HTR-8/SVneo (cell line): ENCODE data around the genes CENPE and NPNT.

GRCh38 chr4:102442138-102442551, 59.0 kb upstream of the NFKB1 start:
- RRBS = no CpG with 5 or more reads among the region's 5 CpGs

- RRBS = no CpG with 5 or more reads among the region's 10 CpGs
Observed at GRCh38 chr4:102500018-102500734, 983 bp upstream of the NFKB1 start.

- RRBS = no CpG with 5 or more reads among the region's 4 CpGs
Observed at GRCh38 chr4:102541303-102541827, 40.2 kb downstream of the NFKB1 start.

- RRBS = no CpG with 5 or more reads among the region's 8 CpGs
Observed at GRCh38 chr4:102584488-102585221, 83.5 kb downstream of the NFKB1 start.

DNA sequence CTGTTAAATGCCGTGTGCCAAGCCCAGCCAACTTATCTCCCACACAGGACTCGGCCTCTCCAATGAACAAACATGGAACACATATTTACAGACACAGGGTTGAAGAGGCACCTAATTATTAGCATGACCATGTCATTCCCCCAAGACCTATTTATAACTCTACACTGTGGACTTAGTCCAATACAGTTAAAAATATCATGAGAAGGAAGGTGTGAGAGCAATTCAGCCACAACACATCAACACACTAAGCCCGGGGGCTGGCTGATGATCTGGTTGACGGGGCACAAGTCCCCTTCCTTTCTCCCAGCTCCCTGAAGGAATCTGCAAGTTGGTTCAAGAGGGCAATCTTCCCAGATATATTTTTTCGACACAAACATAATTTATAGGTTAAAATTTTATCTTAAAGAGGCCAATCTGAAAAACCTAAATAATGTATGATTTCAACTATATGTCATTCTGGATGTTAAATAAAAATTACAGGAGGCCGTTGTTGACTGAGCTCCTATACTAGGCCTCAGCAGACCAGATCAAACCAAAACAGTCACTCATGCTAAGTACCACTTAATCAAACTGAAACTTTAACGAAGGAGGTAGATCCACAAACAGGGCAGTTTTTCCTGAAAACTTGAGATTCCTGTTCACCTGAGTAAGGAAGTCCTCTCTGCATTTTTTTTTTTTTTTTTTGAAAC, 27.9 kb downstream of the MANBA start:
- RRBS = no CpG with 5 or more reads among the region's 7 CpGs

DNA sequence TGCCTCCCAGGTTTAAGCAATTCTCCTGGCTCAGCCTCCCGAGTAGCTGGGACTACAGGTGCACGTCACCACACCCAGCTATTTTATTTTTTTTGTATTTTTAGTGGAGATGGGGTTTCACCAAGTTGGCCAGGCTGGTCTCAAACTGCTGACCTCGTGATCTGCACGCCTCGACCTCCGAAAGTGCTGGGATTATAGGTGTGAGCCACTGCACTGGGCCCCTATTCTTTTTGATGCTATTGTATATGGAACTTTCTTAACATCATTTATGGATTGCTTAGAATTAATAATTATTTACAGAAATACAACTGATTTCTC, 29.9 kb upstream of the MANBA start:
- RRBS = no CpG with 5 or more reads among the region's 6 CpGs

GRCh38 chr4:102806247-102807251, 20.8 kb downstream of the UBE2D3 start:
- RRBS = no CpG with 5 or more reads among the region's 7 CpGs

- RRBS = no CpG with 5 or more reads among the region's 6 CpGs
Observed at GRCh38 chr4:102808765-102809534, 18.4 kb downstream of the UBE2D3 start.

- RRBS = no CpG with 5 or more reads among the region's 2 CpGs
Observed at GRCh38 chr4:102815544-102815954, 11.8 kb downstream of the UBE2D3 start.

DNA sequence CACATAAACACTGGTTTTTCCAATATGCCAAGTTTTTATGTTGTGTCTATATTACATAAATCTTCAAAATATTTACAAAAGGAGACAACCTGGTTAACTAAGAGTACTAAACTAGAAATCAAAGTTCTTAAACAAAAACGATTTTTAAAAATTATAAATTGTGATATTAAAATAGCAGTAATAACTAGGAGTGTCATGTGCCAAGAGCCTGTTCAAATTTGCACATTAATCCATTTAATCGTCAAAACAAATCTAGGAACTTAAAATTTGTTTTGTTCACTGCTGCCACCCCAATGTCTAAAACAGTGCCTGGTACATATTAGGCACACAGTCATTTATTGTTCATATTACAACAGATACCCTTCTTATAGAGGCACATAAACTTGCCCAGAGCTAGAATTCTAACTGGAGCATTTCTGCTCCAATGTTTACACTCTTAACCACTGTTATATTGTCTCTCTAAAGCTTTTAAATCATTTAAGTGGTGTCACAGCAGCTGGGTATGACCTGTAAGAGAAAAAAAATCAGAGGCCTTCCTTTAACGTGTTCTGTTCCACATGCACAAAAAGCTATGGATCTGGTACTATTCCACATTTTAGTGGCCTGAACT, 3.1 kb downstream of the UBE2D3 start:
- RRBS = no CpG with 5 or more reads among the region's 3 CpGs

- RRBS = no CpG with 5 or more reads among the region's 12 CpGs
Observed at GRCh38 chr4:102826459-102826635, 1.0 kb downstream of the UBE2D3 start.

GRCh38 chr4:102867603-102867917, 1.2 kb upstream of the CISD2 start:
- RRBS = no CpG with 5 or more reads among the region's 7 CpGs

DNA sequence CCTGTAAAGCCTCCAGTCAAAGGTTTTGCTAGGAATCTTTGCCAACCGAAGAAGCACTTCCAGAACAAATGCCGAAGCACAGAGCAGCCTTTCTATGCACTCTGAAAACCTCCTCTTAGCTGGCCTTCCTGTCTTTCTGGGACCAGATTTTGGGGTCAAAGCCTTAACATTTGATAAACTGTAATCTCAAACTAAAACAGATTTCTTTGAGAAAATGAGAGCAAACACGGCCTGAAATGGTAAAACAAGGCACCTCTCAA, 534 bp downstream of the BDH2 start:
- RRBS = no CpG with 5 or more reads among the region's 3 CpGs

- RRBS = 4% methylated on average over 5 of the region's 55 CpGs
Observed at GRCh38 chr4:103197655-103198805, at the start of gene CENPE. Gene CENPE, minus strand, starts transcription at chr4:103198343.

- RRBS = no CpG with 5 or more reads among the region's 5 CpGs
Observed at GRCh38 chr4:104500523-104500953, 5.8 kb upstream of the CXXC4 start.

GRCh38 chr4:104593292-104593594, 98.5 kb upstream of the CXXC4 start:
- RRBS = no CpG with 5 or more reads among the region's 1 CpG

DNA sequence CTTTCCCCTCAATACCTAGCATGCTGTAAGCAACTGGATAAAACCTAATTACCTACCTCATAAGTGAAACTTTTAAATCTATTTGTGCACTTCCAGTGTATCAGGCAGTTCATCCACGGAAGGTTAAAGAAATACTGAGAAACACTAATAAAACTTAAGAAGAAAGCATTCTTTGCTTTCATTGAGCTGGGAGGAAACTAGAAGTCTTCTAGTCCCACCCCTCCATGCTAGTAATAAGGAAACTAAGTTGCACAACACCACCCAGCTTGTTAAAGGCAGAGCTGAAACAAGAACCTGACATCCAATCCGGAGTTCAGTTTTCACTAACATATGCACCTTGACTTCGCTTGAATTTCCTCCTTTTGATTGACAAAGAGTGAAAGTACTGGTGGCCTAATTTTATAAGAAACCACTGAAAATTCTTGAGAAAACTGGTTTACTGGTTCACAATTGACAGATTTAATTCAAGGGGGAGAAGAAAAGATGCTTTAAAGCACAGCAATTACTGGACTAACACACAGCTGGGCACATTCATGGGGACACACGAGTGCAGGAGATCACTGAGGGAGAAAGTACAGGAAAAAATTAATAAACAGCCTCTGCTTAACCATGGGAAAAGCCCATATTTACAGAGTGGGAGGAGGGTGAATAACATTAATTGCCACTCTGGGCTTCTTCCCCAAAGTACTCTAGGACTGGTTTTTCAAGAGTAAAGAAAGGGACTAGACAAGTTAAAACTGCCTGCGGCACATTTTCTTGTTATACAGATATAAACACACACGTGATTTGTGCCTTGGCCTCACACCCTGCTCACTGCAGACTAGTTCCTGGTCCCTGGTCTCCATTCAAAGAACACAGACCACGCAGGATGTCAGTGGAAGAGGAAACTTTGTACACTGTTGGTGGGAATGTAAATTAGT, 179.9 kb upstream of the TET2 start:
- RRBS = no CpG with 5 or more reads among the region's 7 CpGs

DNA sequence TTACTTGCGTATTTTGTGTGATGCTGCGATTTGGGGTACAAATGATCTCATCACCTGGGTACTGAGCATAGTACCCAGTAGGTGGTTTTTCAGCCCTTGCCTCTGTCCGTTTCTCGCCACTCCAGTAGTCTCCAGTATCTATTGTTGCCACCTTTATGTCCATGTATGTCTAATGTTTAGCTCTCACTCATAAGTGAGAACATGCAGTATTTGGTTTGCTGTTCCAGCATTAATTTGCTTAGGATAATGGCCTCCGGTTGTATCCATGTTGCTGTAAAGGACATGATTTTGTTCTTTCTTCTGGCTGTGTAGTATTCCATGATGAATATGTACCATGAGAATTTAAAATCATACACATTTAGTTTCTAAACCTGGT, 1.8 kb downstream of the ARHGEF38 start:
- RRBS = no CpG with 5 or more reads among the region's 5 CpGs

DNA sequence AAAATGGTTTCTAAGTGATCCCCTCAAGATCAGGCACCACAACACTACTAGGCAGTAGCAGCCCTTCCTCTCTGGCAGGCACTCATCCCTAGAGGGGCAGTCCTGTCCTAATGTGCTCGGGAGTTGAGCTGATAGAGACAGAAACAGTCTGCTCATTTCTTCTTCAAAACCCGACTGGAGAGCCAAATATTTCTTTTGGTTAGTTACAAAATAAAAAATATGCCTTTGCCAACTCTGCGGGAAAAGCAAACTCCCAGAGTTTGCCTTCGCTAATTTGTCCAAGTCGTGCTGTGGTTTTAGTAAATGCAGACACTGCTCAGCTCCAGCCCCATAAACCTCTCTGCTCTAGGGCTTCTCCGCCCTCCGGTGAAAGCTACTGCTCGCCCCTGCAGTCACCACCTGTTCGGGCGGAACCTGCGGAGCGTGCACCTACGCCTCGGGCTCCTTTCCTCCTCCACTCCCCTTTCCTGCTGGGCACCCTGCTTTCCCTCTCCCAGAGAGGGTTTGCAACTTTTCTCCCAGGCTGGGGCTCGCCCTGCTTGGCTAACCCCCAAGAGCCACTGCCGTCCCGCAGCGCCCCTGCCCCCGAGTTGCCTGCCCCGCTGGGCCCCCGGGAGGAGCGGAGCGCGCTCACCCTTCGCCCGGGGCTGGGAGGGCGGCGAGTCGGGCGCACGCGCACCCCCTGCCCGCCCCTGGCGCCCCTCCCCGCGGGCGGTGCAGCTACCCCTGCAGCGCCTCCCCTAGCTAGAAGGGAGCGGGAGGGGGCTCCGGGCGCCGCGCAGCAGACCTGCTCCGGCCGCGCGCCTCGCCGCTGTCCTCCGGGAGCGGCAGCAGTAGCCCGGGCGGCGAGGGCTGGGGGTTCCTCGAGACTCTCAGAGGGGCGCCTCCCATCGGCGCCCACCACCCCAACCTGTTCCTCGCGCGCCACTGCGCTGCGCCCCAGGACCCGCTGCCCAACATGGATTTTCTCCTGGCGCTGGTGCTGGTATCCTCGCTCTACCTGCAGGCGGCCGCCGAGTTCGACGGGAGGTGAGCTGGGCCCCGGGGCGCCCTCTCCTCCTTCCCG, at the start of gene NPNT:
Gene NPNT (plus strand): TSS at position 777 of the 1,066 bp plus-strand sequence.
- RRBS = 0% methylated on average over 7 of the region's 74 CpGs

DNA sequence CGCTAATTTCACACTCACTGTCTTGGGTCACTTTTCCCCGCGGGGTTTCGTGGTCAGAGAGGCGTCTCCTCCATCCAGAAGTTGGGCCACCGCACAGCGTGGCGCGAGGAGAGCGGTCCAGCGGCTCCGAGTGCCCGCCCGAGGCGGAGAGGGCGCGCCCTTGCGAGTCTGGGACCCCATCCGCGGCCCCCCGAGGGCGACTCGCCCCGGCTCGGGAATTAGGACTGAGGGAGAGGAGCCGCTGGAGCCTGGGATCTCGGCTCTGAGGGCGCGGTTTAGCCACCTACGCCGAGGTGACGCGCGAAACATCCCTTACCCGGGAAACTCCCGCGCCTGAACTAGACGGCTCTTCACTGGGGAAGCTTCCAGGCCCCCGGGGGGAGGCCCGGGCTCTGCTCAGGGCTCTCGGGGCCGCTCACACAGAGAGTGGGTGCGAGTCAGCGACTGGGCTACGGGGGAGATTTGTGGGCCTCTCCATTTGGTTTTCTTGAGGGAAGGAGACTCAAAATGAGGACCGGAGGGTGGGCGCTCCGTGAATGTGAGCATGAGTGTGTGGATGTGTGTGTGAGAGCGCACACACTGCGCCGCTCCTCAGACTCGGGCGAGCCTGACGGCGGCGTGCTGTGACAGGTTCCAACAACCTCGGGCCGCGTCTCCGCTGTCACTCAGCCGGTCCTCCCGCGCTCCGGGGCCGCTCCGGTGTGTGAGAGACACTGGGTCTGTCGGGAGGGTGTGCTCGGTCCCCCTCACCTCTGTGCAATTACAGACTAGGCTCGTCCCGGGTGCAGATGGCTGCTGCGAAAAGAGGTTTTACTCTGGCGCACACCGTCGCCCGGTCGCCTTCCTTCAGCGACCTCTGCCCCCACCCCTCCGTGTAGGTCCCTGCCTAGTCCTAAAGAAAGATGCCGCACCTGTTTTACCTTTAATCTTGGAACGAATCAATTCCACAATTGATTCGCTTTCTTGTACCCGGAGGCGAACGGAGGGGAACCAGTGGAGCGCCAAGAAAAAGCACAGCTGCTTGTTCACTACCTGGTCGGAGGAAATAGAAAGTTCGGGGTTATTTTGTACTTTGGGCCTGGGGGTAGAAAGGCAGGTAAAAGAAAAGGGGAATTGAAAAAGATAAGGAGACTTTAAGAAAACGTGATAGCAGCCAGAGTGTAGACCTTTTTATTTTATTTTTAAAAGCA, 885 bp downstream of the NPNT start:
- RRBS = 46% methylated on average over 28 of the region's 88 CpGs